ENCODE data around the gene ERCC8.

GRCh38 chr5:60538297-60538782, 161.6 kb downstream of the DEPDC1B start:
- PRO-cap = no peak
- RAMPAGE, long total RNA = no peak

DNA sequence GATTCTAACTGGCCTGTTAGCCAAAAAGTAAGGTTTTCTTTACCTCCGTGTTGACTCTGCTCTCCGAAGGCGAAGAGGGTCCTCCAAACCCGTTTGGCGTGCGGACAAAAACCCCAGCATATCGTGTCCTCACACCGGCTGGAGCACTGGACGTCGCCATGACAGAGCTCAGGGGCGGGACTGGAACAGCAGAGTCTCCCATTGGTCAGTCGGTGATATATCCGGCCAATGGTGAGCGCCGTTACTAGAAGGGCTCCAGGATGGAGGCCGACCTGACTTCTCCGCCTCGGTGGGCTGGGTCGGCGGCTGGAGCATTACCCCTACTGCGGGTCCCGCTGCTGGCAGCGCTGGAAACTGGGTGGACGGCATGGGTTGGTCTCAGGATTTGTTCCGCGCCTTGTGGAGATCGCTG, at the start of gene ERCC8:
TSS of gene ERCC8 (minus strand) at position 182 of the 412 bp plus-strand sequence.
- PRO-cap = bidirectional peak, plus-strand start at position 247 of the sequence, minus-strand start at position 148 of the sequence
- RAMPAGE, long total RNA = no peak

GRCh38 chr5:61162739-61163151, 477 bp upstream of the SMIM15 start:
- PRO-cap = no peak
- RAMPAGE, long total RNA = no peak

GRCh38 chr5:61334125-61334628, 2.1 kb downstream of the ZSWIM6 start:
- PRO-cap = unidirectional peak, minus-strand start at chr5:61334172
- RAMPAGE, long total RNA = no peak

DNA sequence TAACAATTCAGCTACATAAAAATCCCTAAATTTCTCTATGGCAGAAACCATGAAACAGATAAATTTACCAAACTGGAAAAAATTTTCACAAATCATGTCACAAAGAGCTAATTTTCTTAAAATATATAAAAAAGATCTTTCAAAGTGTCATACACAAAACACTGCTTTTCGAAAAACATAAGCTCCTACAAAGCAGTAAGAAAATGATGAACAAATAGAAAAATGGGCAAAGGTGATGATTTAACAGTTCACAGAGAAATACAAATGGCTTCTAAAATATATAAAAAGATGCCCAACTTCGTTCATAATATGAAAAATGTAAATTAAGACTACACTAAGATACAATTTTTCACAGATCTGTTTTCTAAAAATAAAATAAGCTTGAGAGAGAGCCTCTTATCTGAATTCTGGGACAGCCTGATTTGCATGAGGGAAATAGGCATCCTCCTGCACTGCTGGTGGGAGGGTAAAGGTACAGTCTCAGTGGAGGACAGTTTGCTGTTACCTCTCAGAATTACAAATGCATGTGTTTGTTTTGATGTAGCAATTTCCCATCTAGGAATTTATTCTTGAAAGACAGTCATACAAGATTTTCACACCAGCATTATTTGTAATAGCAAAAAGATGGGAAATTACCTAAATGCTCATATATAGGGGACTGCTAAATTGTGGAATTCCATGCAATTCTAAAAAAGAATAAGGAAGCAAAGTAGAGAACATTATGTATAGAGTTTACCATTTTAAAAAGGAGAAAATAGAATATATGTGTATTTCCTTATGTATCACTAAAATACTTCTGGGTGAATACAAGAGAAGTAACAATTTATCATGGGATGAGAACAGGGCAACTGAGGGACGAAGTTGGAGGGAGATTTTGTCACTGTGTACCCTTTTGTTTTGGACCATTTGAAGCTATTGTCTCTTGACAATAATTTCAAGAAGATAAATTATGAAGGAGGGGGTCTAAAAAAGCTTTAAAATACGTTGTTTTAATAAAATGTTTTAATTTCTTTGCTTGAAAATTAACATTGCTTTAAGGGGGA, 75.7 kb downstream of the ZSWIM6 start:
- PRO-cap = no peak
- RAMPAGE, long total RNA = no peak

DNA sequence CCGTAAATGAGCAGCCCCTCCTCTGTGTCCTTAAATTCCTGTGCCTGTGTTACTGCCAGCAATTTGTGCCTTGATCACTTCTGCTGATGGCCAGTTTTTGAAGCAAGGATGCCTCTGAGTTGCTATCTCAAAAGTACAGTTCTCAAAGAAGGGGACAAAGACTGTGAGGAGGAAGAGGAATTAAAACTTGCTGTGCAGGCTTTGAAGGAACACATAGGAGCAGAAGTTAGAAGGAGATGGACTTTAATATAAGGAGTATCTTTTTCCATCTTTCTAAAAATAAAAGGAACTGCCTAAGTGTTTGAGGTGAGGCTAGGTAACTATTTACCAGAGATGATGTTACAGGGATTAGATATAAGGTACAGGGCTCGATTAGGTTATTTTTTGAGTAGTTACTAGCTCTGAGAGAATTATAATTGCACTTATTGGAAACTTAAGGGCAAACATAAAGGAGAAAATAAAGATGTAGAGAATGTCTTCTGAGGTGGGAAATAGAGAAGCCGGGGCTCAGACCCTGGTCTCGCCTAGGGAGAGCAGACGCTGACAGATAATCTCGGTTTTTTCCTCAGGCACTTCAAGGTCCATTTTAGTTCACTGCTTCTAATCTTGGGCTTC, 92.0 kb downstream of the ZSWIM6 start:
- PRO-cap = no peak
- RAMPAGE, long total RNA = no peak

- PRO-cap = no peak
- RAMPAGE, long total RNA = no peak
These were observed 115.3 kb downstream of the ZSWIM6 start for GRCh38 chr5:61446935-61448158.

GRCh38 chr5:61731587-61732614, 399.8 kb downstream of the ZSWIM6 start:
- PRO-cap = no peak
- RAMPAGE, long total RNA = no peak

- PRO-cap = no peak
- RAMPAGE, long total RNA = no peak
These were observed 777 bp downstream of the KIF2A start for GRCh38 chr5:62306789-62307177.

DNA sequence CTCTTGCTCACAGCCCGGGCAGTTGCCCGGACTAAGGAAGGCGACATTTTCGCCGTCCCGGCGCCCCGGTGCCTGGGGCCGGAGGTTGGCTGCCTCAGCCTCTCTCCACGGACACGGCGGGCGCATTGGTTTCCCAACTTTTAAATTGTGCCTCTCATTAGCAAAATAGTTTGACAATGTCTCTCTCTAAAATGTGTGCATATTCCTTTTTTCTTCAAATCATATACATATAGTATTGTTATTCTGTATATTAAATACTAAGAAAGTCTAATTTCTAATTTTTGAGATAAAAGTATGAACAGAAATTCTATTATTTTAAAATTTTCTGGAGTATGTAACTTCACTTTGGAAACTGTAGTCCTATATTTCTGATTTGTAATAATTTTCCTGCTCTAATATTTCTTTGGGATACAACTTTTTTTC, 198.6 kb downstream of the LRRC70 start:
- PRO-cap = no peak
- RAMPAGE, long total RNA = no peak

GRCh38 chr5:63154443-63155133, 576.0 kb downstream of the LRRC70 start:
- PRO-cap = no peak
- RAMPAGE, long total RNA = no peak

GRCh38 chr5:64166307-64166626, 624 bp downstream of the RNF180 start:
- PRO-cap = no peak
- RAMPAGE, long total RNA = no peak

- PRO-cap = no peak
- RAMPAGE, long total RNA = no peak
These were observed 48.5 kb downstream of the RNF180 start for GRCh38 chr5:64213976-64214627.

DNA sequence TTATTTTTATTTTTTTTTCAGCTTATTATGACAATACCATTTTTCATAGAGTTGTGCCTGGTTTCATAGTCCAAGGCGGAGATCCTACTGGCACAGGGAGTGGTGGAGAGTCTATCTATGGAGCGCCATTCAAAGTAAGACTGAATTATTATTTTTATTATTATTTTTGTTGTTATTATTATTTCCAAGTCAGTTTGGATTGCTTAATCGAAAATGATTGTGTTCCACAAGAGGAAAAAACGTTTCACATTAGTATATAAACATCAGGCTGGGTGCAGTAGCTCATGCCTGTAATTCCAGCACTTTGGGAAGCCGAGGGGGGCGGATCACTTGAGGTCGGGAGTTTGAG, 13.1 kb downstream of the CWC27 start:
- PRO-cap = no peak
- RAMPAGE, long total RNA = no peak

DNA sequence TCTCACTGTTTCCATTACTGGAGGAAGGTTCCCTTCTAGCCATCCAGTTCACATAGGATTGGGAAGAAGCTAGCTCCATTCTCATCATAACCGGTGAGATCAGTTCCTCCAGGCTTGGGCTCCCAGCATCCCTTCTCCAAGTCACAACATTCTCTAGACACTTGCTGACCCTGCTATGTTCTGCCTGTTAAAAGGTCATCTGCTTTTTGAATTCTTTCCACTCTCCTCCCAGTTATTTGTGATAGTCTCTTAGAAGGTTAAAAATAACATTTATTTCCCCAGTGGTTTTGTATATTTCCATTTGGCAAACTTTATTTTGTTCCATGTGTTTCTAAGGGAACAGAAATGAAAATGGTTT, 269.5 kb downstream of the CWC27 start:
- PRO-cap = no peak
- RAMPAGE, long total RNA = no peak

GRCh38 chr5:65190170-65190813, 291.4 kb downstream of the ADAMTS6 start:
- PRO-cap = no peak
- RAMPAGE, long total RNA = no peak

- PRO-cap = no peak
- RAMPAGE, long total RNA = no peak
These were observed 79.4 kb downstream of the ADAMTS6 start for GRCh38 chr5:65402084-65402878.

GRCh38 chr5:65625097-65625603, 323 bp downstream of the SHLD3 start:
- PRO-cap = no peak
- RAMPAGE, long total RNA = no peak

DNA sequence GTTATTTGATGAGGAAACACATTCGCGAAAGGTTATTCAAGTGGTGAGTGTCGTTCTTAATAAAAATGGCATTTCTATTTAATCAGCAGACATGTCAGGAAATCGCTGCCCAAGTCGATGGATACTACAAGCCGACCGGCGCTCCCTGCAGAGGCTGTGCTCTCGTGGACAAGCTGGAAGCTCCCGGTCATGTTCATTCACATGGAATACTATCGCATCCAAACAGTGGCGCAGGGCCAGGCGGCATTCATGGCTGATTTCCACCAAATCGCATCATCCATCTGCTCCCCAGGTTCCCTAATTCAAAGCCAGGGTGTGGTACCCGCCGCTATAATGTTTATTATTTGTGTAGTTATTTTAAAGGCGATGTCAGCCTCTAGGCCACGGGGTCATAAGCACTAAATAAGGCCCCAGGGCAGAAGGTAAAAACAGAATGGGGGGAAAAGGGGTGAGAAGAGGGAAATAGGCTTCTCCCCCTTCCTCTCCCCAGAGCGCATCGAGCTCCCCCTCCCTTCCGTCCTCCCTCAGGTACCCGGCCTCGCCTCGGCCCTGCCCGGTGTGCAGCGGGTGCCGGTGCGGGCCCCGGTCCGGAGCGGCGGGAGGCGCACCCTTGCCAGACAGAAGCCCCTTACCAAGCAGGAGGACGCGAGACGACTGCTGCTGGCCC, 491 bp downstream of the SGTB start:
- PRO-cap = no peak
- RAMPAGE, long total RNA = no peak

DNA sequence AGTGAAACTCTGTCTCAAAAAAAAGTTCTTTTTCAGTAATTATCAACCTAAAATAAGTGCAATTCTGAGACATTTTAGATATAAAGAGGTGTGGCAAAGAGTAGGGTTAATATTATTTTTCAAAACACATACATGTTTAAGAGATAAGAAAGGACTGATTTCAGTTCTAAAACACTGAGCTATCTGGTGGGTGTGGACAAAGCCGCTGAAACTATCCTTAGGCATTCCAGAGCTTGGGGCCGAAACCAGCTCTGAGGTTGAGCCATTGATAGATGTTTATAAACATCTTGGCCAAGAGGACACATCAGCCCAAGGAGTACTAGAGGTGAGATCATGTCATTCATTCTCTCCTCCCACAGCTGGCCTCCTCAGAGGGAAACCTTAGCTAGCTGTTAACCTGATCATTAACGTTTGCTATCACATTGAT, 89.8 kb downstream of the NLN start:
- PRO-cap = no peak
- RAMPAGE, long total RNA = no peak

Data from urinary bladder (tissue), 3 donors.